A172 (cell line): Measurements from ENCODE around the gene NDUFB7.

- RAMPAGE, long total RNA, result no peak
These were observed 6.7 kb upstream of the C19orf67 start for GRCh38 chr19:14092066-14092872.

GRCh38 chr19:14100655-14101513 lies 15.3 kb upstream of the C19orf67 start:
- RAMPAGE, long total RNA, result no peak

GRCh38 chr19:14137351-14137816 lies 995 bp upstream of the ASF1B start:
- RAMPAGE, long total RNA, result no peak

DNA sequence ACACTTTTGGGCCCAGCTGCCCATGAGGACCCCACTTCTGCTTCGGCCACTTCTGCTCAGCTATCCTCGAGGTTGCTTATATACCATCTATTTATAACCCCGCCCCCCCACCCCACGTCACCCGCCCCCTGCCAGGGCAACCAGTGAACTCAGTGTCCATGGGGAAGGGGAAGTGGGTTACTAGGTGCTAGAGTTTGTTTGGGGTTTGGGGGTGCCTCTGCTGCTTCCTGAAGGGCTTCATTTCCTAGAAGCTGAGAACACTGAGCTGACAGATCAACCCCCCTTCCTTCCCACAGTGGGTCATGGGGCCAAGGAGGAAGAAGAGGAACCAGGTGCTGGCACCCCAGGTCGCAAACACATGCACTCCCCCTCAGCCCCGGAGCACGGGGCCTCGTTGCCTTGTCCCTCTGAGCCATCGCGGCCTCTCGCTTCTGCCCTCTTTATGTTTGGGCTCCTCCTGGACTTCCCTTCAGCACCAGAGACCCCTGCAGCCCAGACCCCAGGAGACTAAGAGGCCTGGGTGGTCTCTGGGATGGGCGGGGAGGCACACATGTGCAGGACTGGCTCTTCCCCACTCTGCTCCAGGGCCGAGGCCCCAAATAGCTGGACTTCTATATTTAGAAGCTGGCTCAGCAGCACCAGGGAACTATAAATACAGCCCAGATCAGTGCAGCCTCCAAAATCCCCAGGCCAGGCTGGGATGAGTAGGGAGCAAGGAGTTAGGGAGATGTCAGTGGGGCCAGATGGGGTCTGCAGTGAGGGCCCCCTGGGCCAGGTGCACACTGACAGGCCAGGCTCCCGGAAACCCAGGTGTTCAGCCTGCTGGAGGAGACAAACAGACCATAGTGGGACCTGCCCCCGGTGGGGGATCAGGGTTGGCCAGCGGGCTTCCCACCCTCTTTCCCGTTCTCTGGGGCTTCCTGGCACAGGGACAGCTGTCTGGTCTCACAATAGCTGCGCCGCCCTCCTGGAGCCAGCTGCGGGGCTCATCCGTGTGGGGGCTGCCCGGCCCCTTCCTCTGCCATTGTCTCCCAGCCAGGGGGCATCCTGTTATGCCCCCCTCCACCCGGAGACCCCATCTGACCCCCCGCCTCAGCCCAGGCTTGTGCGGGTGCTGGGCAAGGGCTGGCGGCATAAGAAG lies 5.7 kb upstream of the ADGRE5 start:
- RAMPAGE, long total RNA, result no peak

GRCh38 chr19:14390446-14391220 lies 9.4 kb downstream of the ADGRE5 start:
- RAMPAGE, long total RNA, result no peak

DNA sequence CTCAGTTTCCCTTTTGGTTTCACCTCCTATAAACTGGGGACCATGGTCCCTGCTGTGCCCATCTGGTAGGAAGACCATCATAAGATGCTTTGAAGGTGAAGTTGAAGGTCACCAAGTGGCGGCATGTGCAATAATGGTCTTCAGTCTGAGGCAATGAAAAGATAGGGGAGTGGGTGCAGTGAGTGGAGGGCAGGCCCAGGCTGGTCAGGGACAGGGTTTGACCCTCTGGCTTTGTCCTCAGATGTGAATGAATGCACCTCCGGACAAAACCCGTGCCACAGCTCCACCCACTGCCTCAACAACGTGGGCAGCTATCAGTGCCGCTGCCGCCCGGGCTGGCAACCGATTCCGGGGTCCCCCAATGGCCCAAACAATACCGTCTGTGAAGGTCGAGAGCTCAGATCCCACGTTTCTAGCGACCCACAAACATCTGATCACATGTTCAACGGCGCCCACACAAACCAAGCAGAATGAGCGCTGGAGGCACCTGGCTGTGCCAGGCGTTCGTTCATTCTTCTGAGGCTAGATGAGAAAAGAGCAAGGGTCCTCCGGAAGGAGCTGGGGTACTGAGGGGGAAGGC lies 15.7 kb downstream of the ADGRE5 start:
- RAMPAGE, long total RNA, result no peak

DNA sequence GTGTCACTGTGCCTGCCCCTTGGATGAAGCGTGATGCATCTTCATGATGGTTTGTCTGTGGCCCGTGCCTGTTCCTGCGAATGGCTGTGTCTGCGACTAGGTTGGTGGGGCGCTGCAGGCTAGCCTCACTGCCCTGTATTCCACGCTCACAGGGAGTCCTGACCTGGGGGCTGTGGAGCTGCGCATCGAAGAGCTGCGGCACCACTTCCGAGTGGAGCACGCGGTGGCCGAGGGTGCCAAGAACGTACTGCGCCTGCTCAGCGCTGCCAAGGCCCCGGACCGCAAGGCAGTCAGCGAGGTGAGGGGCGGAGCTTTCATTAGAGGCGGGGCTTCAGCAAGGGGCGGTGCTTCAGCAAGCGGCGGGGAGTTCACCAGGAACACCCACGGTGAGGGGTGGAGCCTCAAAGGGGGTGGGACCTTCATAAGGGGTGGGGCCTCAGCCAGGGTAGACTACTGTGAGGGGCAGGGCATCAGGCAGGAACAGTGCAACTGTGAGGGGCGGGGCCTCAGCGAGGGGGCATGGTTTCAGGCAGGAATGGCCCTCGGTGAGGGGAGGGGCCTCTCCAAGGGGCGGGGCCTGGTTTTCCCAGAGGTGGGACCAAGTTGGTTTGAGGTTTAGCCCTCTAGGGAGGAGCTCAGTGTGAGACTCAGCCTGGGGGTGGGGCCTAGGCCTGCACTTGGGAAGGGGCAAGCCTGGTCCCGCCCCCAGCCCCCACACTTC lies 17.2 kb downstream of the PKN1 start:
- RAMPAGE, long total RNA, result no peak

DNA sequence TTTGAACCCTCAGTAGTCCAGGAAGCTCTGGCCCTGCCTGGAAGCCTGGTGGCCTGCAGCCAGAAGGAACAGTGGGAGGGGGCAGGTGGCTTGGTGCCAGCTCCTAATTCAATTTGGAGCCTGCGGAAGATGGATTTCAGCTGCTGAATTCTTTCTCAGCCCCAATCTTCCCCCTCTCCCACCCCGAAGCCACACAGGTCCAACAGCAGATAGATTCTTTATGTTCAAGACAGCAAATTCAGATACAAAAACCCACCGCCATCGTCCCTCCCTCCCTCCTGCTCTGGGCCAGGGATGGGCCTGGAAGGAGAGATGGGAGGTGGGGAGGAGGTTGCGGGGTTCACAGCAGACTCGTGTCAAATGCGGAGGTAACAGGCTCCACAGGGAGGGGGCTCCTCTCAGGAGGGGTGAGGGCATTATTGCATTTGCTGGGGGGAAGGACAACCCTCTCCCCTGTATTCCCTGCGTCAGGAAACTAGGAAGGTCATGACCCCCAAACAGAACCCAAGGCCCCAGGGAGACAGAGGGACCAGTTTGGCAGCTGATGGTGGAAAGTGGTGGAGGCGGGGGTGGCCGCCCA lies 2.5 kb upstream of the PTGER1 start:
- RAMPAGE, long total RNA, result no peak

GRCh38 chr19:14571686-14572451 lies at the start of gene NDUFB7:
TSS of gene NDUFB7 (minus strand) at chr19:14572066.
- RAMPAGE, long total RNA, result start-site peak on the minus strand at chr19:14572025-14572073, 1,603 and 1,175 reads in 2 replicates

DNA sequence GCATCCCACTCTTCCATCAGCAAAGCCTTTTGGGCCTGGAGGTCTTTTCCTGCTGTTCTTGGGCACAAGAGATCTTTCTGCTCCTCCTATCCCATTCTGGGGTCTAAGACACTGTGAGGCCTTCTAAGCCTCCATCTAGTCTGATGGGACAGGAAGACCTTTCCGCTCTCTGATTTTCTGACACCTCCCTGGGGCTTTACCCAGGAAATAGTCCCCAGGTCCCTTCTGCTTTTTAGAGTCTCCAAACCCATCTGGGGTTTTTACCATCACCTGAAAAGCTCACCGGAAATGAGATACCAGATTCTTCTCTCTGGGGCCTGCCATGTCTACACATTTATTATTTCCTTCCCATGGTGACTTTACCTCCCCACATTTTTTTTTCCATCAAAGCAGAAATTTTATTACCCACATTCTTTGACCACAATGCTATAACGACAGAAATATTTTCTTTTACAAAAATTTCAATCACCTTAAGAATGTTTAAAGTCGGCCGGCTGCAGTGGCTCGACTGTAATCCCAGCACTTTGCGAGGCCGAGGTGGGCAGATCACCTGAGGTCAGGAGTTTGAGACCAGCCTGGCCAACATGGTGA lies 21.2 kb downstream of the CLEC17A start:
- RAMPAGE, long total RNA, result no peak

GRCh38 chr19:14730796-14731877 lies 41.3 kb downstream of the ZNF333 start:
- RAMPAGE, long total RNA, result no peak

DNA sequence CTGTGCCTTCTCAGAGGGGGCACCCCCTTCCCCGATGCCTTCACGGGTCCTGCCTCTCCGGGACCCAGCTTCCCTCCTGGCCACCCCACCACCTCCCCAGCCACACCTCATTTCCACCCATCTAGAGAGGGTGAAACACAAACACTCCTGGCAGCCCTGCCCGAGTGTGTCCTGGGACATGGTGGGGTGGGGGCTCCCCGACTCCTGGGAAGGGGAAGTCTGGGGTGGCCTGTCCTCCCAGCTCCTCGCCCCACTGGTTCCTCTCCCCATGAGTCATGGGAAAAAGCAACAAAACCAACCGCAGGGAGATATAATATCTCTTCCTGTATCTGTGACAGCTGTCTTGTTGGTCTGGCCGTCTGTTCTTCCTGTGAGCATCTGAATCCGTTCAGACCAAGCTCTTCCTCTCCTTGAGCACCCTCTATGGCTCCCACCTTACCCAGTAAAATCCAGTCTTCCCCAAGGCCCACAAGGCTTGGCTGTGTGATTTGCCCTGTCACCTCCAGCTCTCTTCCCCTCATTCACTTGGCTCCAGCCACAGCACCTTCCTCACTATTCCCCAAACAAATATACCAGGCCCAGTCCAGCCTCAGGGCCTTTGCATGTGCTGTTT lies 6.8 kb upstream of the ADGRE2 start:
- RAMPAGE, long total RNA, result no peak

DNA sequence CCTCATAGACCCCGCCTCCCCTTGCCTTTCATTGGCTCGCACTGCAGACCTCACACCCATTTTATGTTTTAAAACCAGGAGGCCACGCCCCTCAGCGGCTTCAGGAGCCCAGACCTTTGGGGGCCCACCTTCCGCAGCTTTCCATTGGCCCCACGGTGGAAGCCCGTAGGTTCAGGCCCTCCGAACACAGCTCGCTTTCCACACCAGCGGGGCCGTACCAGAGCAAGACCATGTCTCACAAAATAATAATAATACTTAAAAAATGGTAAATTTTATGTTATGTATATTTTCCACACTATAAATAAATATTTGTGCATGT lies 222 bp upstream of the ILVBL start:
- RAMPAGE, long total RNA, result no peak

GRCh38 chr19:15165574-15166314 lies 35.1 kb downstream of the NOTCH3 start:
- RAMPAGE, long total RNA, result no peak

DNA sequence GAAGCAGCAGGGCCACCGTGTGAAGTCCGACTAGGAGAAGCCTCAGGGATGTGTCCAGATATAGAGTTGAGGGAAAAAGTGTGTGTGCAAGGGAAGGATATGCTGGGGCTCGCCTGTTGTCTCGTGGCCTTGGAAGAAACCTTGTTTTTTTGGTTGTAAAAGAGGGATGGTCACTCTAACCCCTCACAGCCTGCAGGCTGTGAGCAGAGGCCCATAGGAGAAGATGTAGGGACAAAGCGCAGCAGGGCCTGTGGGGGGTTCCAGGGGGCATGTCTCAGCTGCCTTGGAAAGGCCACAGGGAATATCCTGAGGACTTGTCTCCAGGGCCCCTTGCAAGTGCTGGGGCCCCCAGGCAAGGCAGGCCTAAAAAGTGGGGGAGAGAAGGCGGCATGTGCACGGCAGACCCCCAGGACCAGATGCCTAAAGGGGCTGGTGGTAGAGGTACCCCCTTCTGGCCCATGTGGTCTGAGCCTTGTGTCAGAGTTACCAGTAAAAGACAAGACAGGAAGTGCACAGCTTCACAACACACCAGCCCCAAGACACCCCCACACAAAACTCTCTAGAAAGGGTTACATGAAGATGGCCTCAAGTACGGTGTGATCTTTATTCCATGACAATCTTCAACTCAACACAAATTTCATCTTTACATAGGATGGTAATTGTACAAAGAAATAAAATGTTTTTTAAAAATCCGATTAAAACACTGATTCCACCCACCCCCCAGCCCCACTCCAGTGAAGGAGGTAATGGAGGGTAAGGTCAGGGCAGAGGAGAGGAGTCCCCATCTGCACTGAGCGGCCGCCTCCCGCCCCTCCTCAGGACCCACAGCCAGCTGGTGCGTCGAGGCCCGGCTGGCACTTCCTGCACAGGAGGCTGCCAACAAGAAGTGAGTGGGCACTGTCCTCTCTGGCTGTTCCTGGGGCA lies 14.5 kb upstream of the EPHX3 start:
- RAMPAGE, long total RNA, result no peak

- RAMPAGE, long total RNA, result no peak
These were observed 23.8 kb upstream of the EPHX3 start for GRCh38 chr19:15256052-15256472.

GRCh38 chr19:15263330-15264151 lies 31.3 kb upstream of the EPHX3 start:
- RAMPAGE, long total RNA, result no peak

DNA sequence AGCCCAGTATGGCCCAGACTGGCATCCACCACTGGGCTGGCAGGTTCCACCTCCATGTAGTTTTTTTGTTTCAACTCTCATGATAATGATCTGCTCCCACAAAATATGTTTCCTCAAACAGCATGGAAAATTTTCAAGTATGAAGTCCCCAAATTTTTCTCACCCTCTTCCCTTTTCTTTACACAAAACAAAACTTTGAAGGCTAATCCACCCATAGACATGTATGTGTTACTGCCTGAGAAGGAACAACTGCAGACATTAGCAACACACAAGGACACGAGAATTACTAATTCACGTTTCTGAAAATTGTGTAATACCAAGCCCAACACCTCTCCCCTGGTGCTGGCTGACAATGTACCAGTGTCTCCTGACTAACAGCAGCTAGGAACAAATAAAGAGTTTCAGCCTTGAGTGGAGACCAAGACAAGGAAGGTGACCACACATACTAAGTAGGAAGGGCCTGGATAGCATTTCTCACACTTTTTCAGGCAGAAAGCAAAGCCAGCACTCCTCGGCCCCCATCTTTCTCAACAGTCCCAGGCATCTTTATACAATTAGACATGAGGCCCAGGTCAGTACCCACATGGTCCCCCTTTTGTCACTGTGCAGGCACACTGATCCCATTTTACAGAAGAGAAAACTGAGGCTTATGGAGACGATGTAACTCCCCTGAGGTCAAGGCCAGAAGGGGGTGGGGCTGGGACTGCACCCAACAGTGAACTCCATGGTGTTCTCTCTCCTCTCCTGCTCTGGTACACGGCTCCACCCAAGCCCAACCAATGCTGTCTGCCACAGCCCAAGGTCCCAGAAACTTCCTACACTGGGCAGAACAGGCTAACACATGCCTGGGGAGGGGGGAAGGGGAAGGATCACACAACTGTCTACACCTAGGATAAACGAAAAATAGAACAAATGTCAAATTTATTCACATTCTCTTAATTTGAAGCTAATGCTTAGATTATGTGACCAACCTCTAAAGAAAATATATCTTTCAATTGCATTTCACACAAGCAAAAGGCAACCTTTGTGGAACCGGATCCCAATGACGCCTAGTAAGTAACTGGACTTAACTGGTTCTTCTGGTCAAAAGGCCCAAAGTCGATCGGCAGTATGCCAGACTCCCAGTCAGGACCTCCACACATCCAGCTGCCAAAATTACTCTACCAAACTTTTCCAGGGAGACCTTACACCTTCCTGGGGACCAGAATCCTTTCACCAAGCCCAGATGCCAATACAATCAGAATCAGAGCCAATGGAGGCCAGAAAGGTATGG lies 8.5 kb downstream of the BRD4 start:
- RAMPAGE, long total RNA, result no peak

- RAMPAGE, long total RNA, result no peak
These were observed 441 bp downstream of the BRD4 start for GRCh38 chr19:15331806-15332389.

DNA sequence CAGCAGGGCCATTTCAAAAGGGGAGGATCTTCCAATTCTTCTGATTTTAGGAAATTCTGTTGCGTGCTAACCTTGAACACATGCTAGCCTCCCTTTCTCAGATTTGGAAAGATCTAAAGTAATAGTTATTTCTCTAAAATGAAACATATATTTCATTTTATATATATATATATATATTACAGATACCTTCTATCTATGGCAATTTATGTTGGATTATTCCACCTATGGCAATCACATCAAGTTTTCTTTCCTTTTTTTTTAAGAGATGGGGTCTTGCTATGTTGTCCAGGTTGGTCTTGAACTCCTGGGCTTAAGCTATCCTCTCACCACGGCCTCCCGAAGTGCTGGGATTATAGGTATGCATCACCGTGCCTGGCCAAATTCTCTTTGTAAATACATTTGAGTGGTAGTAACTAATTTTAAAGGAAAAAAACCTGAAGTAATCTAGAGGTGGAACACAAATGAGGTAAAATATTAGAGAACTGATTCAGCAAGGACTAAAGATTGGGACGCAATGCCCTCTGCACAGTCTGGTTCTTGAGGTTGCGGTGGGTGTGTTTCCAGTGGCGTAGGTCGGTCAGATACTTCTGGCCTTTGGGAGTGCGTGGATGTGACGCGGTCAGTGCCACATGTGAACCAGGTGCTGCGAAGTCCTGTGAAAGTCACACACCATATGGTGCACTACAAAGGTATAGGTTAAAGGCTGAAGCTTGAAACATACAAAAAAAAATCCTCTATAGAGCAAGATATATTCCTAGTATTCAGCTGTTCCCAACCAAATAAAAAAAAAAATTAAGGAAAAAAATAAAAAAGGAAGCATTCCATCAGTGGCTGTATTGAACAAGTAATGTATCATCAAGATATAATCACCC lies 21.7 kb upstream of the BRD4 start:
- RAMPAGE, long total RNA, result no peak